H9 (cell line): ENCODE measurements around the genes SYT16 and GPHB5.

GRCh38 chr14:60722617-60722871 lies 1.6 kb downstream of the SIX4 start:
- PRO-cap = bidirectional peak, plus-strand start at chr14:60722799, minus-strand start at chr14:60722494

- PRO-cap = no peak
Measured at GRCh38 chr14:61178345-61179266, 102.5 kb downstream of the TMEM30B start.

GRCh38 chr14:61326858-61327301 lies 5.5 kb downstream of the PRKCH start:
- PRO-cap = no peak

- PRO-cap = no peak
Measured at GRCh38 chr14:61335936-61336558, 14.7 kb downstream of the PRKCH start.

DNA sequence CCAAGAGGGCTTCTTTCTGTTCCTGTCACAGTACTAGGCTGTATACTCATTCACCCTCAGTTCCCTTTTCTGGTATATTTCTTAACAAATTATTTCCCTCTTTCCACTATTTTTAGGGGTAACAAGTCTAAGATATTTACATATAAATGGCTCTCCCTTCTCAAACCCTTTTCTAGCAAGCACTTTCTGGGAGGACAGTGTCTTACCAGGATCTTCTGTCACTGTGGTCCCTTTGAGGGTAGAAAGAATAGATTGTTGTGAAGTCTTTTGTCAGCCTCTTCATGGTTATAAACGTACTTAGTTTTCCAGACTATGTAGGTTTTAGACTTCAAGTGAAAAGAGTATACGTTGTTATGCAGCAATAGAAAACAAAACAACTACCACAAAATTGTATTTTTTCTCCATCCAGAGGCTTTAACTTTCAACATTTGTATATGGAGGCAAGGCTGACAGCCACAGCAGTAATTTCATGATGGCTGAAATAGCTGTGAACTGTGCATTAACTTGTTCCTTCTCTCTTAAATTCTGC lies 23.7 kb downstream of the PRKCH start:
- PRO-cap = no peak

DNA sequence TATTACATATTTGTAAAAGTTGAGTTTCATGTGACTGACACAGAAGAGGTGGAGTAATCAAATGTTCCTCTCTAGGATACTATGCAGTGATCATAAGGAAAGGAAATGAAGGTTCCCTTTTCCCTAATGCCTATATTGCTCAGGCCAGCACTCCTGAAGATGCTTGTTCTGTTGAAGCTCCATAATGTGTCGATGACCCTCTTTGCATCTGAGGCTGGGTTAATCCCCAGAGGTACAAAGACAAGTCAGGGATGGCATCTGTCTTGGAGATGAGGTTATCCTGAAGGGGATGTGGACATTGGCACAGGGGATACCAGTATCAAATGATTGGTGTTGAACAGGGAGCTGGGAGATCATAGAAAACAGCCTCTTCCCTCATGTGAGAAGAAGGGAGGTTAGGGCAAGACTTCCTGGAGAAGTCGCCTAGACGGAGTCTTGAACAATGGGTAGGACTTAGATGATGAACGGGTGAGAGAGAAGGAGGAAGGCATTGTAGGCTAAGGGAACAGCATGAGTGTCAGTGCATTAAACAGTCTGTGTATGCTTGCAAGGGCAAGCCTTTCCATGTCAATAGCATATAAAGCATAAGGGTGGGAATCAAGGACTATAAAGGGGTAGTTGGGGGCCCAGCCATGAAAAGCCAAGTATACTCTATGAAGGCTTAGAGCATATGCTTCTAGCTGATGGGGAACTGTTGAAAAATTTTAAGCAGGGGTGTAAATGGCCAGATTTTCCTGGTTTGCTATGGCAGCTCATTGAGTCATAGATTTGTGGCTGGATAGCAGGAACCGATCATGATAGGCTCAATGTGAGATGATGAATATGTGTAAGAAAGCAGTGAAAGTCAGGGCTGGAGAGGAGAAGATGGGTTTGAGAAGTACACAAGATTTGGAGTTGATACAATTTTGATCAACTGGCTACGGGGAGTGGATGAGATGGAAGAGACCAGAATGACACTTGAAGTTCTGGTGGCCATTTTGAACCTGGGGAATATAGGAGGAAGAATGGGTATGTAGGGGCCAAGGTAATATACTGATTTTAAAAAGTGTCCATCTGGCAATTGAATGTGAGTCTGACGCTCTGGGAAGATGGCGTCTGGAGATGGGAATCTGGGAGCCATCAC lies 41.5 kb downstream of the PRKCH start:
- PRO-cap = no peak

DNA sequence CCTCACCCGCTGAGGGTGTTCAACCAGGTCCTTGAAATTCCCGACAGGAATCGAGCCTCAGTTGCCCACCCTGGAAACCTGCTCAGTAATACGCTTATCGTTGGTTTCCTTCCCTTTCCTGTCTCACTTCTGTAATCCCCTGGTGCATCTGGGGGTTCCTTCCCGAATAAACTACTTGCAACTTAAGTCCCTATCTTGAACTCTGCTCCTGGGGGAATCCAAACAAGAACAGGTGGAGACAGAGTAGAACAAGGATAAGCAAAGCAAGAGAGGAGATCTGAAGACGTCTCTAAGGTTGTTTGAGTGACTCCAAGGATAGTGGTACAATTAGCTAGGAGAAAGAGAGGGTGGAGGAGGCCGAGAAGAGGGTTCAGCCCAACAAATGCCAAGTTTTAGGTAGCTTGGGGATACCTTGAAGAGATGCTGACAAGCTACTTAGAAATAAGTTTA lies 113.7 kb downstream of the PRKCH start:
- PRO-cap = no peak

GRCh38 chr14:61461069-61461823 lies 139.9 kb downstream of the PRKCH start:
- PRO-cap = no peak

- PRO-cap = bidirectional peak, plus-strand start at chr14:61466760, minus-strand start at chr14:61466414
Measured at GRCh38 chr14:61466123-61467324, 145.1 kb downstream of the PRKCH start.

GRCh38 chr14:61503097-61503878 lies 181.9 kb downstream of the PRKCH start:
- PRO-cap = no peak

GRCh38 chr14:61525136-61526176 lies 169.9 kb upstream of the HIF1A start:
- PRO-cap = no peak

- PRO-cap = no peak
Measured at GRCh38 chr14:61607512-61608029, 87.7 kb upstream of the HIF1A start.

GRCh38 chr14:61642299-61642649 lies 53.0 kb upstream of the HIF1A start:
- PRO-cap = no peak

DNA sequence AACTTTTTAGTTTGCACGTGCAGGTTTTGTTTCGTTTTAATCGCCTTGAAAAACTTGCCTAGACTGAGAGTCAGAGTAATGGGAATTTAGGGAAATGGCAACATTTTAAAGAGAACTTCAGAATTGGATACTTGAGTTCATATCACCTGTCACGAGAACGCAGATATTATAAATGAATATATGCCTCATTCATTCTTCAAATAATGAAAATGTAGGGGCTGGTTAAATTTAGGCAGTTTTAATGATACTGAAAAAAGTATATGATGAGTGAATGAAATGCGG lies 1.1 kb downstream of the HIF1A start:
- PRO-cap = no peak

GRCh38 chr14:61736247-61736615 lies 26.0 kb upstream of the SNAPC1 start:
- PRO-cap = no peak

GRCh38 chr14:61812378-61813019 lies at the start of gene SYT16:
TSS of gene SYT16 (plus strand) at chr14:61812703.
- PRO-cap = bidirectional peak, plus-strand start at chr14:61812890, minus-strand start at chr14:61812806

DNA sequence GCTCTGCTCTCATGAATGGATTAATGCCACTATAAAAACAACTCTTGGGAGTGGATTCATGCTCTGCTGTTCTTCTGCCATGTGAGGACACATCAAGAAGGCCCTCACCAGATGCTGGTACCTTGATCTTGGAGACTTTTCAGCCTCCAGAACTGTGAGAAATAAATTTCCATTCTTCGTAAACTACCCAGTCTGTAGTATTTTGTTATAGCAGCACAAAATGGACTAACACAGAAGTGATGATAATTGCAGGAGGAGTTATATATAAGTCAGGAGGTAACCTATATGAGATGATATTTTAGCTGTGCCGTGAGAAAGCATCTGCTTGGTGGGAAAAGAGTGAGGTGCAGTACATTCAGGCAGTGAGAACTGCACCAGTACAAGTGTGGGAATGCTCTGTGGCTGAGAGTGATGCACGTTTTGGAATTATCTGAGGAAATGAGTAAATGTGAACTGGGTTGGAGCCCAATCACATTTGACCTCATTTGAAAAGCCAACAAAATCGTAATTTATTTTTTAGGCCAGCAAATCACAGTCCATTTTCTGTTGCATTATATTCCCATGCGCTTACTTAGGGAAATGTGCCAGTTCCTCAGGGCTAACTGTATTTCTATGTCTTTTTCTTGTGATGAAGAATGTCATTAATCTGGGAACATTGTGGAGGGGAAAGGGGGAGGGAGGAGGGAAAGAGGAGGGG lies 26.9 kb downstream of the SYT16 start:
- PRO-cap = no peak

- PRO-cap = bidirectional peak, plus-strand start at chr14:62117408, minus-strand start at chr14:62117250
Measured at GRCh38 chr14:62117151-62117733, 304.7 kb downstream of the SYT16 start.

DNA sequence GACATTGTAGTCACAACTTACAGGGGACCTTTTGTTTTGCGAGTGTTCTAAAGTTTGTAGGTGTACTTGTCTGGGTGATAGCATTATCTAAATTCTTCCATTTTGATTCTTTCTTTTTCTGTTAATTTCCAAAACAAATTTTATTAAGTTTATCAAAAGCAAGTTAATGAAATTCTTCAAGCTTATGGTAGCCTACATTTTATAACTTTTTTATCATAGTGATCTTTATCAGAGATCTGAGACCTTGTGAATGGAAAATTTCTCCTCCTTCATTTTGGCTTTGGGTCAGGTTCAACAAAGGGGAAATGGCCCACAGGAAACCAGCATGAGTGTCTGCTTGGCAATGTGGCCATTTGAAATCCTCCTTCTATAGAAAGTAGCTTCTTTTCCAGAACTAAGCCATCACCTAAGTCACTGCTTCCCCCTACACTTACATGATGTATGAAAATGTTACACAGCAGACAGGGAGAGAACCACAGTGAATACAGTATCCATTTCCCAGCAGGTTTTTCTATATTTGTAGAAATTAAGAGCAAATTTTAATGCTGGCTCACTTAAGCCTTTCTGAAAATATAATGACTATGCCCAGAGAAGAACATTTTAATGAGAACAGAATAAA lies 1.6 kb downstream of the RHOJ start:
- PRO-cap = no peak

- PRO-cap = no peak
Measured at GRCh38 chr14:63318841-63319142, at the start of gene GPHB5. TSS of gene GPHB5 (minus strand) at chr14:63318935.